Aorta (tissue), 1 donor: ENCODE measurements around a stretch of chr4.

DNA sequence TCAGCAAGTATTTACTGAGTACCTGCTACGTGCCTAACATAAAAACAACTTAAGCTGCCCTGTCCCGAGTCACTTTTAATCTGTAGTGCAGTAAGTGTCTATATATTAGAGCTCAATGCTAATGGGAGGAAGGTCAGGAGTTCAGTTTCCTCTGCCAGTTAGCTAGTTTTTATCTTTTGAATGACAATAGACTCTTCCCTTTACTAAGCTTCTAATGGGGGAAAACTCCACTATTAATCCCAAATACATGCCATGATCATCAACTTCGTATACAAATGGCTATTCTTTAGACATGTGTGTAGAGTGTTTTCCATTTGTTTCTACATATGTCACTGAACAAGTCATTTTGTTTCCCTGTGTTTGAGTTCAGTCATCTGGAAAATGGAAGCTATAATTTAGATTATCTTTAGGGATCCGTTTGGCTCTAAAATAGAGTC, 118.8 kb upstream of the NAP1L5 start:
- PRO-cap: no peak

- PRO-cap: no peak
These were observed 58.9 kb downstream of the GPRIN3 start for GRCh38 chr4:89248498-89249365.

DNA sequence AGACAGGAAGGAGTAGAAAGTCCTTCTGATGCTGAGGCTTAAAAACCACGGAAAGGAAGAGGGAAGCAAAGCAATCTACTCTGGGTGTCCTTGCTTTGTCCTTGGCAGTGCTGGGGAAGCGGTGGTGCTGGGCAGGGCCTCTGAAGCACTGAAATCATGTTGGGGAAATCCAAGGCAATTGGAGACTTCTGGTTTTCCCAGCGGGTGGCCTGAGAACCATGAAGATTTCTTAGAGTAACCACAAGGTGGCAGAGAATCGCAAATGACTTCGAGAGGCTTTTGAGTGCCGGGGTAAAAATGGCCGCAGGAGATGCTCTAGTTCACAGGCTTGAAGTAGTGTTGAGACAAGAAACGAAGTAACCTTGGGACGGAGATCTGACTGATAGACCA, 130.5 kb upstream of the GPRIN3 start:
- PRO-cap: no peak

- PRO-cap: no peak
These were observed 185.3 kb upstream of the GPRIN3 start for GRCh38 chr4:89492750-89493414.

GRCh38 chr4:89742872-89743695, 93.9 kb downstream of the SNCA start:
- PRO-cap: no peak

DNA sequence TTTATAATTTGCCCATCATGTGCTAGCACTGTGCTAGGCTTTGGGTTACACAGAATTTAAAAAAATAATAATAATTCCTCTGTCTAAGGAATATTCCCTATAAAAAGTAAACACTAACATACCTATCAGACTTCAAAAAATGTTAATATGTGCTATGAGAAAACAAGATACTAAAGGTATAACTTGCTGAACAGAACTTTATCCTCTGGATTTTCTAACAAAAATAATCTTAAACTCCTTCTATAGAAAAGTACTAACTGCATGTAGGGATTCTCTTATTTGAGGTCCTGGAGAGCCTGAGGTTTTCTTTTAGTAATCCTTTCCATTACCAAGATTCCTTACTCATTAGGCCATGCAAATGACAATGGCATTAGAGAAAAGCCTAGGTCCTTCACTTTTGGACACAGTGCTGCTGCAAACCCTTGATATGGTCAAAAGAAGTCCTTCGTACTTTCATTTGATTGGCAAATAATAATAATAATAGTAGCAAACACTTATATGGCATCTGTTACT, 3.1 kb downstream of the MMRN1 start:
- PRO-cap: no peak

DNA sequence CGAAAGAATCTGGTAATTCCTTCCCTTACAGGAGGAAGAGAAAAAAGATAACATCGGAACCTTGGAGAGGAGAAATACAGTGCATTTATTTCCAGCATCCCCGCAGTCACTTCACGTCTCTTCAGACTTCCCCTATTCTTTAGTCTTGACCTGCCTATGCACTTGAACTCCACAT, 318 bp upstream of the CCSER1 start:
- PRO-cap: no peak

DNA sequence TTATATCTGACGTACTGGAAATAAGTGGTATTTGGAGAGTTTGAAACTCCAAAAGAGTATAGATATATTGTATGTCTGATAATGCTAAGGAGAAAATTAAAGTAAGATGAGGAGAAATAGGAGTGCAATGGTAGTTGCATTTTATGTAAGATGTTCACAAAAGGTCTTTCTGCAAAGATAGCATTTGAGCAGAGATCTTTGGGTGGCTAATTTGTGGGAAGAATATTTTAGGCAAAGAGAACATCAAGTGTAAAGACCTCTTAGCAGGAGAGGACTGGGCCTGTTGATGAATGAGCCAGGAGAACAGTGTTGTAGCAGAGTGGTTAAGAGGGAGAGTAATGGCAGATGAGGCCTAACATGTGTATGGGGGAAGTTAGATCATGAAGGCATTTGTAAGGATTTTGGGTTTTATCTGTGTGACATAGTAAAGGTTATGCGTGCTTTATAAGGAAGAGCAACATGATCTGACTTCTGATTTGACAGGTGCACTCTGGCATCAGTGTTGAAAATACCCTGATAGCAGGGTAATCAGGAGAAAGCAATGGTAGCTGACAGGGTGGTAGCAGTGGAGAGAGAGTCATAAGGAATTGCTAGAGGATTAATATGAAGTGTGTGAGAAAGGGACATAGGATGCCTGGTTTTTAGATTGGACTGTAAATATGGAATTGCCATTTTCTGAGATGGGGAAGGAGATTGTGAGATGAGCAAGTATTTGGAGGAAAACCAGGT, 85.6 kb downstream of the CCSER1 start:
- PRO-cap: no peak

DNA sequence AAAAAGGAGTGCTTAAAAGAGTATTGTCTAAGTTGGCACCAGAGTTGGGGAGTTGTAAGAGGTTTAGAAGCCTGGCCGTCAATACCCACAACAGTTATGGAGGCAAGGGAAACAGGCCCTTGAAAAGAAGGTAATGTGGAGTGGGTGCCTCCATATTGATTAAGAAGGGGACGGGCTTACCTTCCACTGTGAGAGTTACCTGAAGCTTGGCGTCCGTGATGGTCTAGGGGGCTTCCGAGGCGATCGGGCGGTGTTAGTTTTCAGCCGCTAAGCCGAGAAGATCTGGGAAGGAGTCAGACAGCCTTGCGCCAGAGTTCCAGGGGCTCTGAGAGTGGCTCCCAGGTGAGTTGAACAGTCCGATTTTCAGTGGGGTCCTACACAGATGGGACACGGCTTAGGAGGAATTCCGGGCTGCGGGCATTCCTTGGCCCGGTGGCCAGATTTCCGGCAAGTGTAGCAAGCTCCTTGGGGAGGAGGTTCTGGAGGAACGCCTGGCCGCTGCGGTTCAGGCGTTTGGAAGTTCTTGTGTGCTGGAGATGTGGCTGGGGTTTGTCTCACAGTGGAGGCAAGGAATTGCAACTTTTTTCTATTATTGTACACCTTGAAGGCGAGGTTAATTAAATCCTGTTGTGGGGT, 138.3 kb downstream of the GRID2 start:
- PRO-cap: no peak

GRCh38 chr4:93827570-93827943, 996 bp upstream of the ATOH1 start:
- PRO-cap: no peak

- PRO-cap: no peak
These were observed 43.7 kb downstream of the PDLIM5 start for GRCh38 chr4:94495050-94496181.

DNA sequence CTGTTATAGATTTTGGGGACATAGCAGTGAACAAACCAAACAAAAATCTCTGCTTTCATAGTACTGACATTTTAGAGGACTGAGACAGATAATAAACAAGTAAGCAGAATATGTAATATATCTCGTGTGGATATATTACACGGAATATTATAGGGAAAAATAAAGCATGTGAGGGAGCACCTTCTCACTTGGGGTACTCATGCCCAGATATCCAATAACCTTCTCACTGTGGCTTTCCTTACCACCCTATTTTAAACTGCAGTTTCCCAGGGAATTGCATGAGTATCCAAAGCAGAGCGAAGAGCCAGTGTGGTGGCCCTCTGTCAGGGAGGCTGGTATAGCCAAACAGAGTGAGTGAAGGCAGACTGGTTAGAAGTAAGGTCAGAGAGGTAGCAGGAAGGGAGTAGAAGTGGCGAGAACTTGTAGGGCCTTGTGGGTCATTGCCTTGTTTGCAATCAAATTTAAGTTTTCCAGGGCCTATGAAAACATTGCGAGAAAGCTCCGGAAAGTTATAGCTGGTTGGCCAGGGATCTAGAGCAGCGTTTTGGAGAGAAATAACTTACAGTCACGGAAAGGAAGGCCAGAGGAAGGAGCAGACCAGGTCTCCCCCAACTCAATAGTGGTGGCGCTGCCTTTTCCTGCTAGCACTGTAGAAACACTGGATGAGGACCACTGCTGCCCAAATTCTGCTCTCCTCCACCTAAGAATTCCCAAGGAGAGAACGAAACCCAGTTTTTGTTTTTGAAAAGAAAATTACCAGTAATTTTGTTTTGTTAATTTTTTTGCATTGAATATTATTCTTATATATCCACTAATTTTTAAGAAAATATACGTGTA, 77.1 kb downstream of the PDLIM5 start:
- PRO-cap: no peak

- PRO-cap: no peak
These were observed 107.8 kb downstream of the PDLIM5 start for GRCh38 chr4:94559562-94559977.

DNA sequence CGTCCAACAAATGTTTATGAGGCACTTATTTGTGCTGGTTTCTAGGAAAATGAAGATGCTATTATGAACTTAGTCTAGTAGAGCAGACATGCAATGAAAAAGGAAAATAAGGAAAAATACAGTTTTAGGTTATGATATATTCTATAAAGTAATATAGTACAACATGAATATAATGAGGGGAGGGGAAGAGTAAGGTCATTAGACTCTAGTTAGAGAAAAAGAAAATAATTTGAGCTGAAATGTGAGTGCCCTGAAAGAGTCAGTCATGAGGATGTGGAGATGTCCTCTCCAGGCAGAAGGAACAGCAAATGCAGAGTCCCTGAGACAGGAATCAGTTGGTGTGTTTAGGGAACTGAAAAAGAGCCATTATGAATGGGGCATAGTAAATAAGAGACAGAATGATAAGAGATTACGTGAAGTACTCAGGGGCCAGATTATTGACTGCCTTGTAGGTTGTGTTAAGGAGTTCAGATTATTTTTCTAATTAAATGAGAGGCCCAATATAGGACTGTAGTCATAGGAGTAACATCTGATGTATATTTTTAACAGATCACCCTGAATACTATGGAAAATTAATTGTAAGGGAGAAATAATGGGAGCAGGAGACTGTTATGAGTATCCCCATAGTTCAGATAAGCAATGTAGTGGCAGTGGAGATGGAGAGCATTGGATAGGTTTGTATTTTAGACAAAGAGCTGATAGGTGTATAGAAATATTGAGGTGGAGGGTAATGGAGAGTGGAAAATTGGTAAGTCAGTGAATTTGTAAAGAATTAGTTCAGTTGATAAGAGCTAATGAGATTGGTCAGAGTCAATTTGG, 147.1 kb downstream of the PDLIM5 start:
- PRO-cap: no peak

GRCh38 chr4:97903463-97903876, 239.8 kb downstream of the STPG2 start:
- PRO-cap: no peak

DNA sequence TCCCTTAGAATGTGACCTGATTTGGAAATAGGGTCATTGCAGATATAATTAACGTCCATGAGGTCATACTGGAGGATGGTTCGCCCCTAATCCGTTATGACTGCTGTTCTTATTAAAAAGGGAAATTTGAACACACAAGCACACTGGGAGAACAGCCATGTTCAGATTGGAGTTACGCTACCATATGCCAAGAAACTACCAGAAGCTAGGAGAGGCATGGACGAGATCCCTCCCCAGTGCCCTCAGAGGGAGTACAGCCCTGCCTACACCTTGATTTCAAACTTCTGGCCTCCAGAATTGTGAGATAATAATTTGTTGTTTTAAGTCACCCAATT, 1.8 kb upstream of the RAP1GDS1 start:
- PRO-cap: no peak

DNA sequence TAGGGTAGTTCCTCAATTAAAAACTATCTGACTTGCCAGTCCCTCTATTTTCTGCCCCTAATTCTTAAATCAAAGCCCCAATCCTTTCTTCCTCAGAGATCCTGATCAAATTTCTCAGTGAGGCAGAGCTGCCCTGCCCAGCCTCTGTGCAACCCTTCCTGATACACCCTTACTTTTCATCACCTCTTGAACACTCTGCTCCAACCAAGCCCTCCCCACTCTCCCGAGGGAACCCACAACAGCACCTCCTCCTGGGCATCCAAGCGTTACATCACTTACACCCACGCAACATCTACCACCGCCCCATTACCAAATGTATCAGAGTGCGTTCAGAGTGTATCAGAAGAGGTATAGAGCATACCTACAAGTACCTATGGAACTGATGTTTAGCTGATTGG, 186.4 kb downstream of the RAP1GDS1 start:
- PRO-cap: no peak

GRCh38 chr4:98472016-98472610, 186.3 kb downstream of the TSPAN5 start:
- PRO-cap: no peak

DNA sequence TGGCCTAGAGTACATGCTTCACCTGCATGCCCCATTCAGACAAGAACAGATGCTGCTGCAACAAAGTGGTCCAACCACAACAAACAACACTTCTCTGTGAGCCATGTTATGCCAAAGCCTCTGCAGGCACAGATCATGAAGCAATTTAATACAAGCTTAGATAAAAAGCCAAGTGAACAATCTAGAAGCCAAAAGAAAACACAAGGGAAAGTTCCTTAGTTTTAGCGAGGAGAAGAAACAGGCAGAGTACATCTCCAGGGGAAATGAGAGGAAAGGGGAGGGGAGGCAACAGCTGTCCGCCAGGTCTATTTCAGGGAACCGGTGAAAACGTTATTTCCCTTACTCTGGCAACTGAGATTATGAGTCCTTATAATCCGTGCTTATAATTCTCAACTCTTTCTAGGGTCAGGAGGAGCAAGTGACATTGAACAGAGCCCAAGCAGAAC, 92.6 kb downstream of the TSPAN5 start:
- PRO-cap: no peak

DNA sequence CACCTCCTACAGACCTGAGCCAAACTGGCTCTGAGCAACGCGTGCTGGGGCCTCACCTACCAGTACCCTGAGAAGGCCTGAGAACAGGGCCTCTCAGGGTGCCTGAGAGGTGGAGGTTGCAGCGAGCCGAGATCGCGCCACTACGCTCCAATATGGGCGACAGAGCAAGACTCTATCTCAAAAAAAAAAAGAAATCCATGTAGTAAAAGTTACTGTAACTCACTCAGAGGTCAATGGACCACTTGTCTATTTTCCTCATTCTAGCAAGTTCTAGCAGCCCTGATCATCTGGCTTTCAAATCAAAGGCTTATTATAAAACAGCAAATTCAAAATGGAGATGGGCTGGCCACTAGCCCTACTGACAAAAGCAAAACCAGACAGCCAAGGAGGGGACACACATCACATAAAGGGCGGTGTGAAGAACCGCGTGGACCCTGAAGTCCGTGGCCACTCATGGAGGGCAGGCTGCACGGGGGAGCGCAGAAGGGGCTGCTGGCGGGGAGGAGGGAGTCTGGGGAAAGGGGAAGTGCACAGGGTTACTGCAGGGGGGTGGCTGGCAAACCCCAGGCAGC, 87.5 kb downstream of the TSPAN5 start:
- PRO-cap: no peak